HEK293 (cell line): ENCODE measurements around a stretch of chr10.

DNA sequence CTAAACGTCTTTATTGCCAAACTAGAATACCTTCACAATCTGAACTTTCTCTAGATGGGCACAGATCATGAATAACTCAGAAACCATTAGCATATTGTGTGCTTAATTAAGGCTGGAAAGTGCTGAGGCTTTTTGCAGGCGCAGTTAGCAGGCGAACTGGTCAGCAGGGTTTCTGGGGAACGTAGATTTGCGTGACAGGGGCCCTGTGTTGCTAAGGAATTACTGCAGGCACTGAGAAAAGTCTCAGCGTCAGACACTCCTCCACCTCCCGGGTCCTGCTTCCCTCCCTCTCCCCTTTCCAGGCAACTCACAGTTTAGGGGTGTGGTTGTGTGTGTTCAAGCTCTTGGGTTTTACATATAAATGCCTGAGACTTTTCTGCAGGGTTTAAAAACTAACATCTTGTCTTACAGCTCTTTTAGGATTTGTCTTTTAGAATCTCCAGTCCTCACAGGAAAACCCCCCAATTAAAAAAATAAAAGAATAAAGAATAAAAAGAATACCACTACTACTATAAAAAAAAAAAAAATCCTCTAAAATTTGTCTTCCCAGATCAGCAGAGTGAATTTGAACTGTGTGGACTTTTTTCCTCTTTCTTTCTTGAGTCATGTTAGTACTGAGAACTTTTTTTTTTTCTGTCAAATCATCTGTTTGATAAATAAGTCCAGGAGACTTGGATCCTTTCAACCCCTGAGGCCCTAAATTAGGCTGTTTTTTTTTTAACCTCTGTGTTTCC, 2.4 kb downstream of the MAP3K8 start:
- PRO-cap: no peak
- RRBS, 2 experiments: no CpG with 5 or more reads among the region's 7 CpGs

- PRO-cap: no peak
- RRBS, 2 experiments: no CpG with 5 or more reads among the region's 10 CpGs
Measured at GRCh38 chr10:30454232-30455518, 20.7 kb downstream of the MAP3K8 start.

GRCh38 chr10:30497712-30498031, 63.7 kb downstream of the MAP3K8 start:
- PRO-cap: no peak
- RRBS, 2 experiments: no CpG with 5 or more reads among the region's 3 CpGs

DNA sequence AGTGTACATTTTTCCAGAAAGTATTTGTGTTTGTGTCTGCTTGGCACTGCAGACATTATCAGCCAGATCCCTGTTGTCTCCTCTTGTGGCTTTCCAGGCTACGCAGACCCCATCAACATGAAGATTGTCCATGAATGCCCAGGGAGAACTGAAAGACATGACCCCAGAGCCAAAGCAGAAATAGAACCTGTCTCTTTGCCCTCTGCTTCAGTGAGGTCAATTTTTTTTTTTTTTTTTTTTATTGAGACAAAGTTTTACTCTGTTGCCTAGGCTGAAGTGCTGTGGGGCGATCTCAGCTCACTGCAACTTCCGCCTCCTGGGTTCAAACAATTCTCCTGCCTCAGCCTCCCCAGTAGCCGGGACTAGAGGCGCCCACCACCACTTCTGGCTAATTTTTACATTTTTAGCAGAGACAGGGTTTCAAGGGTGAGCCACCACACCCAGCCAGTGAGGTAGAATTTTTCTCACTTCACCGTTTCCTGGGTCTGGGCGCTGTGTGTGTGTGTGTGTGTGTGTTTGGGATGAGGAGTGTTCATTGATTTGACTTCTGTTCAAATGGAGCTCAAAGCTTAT, 93.6 kb downstream of the MAP3K8 start:
- PRO-cap: no peak
- RRBS, 2 experiments: no CpG with 5 or more reads among the region's 7 CpGs

- PRO-cap: no peak
- RRBS, 2 experiments: no CpG with 5 or more reads among the region's 31 CpGs
Measured at GRCh38 chr10:30529180-30530222, 95.5 kb downstream of the MAP3K8 start.

GRCh38 chr10:30782688-30783121, 153.2 kb upstream of the LYZL2 start:
- PRO-cap: no peak
- RRBS, 2 experiments: no CpG with 5 or more reads among the region's 6 CpGs

DNA sequence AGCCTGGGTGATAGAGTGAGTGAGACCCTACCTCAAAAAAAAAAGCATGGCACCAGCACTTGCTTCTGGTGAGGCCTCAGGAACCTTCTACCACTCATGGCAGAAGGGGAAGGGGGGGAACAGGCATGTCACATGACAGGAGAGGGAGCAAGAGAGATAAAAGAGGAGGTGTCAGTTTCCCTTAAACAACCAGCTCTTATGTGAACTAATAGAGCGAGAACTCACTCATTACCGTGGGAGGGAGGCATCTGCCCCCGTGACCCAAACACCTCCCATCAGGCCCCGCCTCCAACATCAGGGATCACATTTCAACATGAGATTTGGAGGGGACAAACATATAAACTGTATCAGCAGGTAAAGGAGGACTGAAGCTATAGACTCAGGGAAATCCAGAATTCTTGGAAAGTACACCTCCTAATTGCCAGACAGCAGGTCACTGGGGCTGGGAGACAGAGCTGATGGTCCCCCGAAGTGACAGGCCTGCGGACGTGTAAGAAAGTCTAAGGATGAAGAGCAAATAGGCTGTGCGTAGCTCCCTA, 186.6 kb upstream of the LYZL2 start:
- PRO-cap: no peak
- RRBS, 2 experiments: no CpG with 5 or more reads among the region's 8 CpGs

- PRO-cap: no peak
- RRBS, 2 experiments: no CpG with 5 or more reads among the region's 26 CpGs
Measured at GRCh38 chr10:30818669-30819392, 189.3 kb upstream of the LYZL2 start.

GRCh38 chr10:30974733-30975378, 56.8 kb downstream of the ZNF438 start:
- PRO-cap: no peak
- RRBS, 2 experiments: no CpG with 5 or more reads among the region's 1 CpG

DNA sequence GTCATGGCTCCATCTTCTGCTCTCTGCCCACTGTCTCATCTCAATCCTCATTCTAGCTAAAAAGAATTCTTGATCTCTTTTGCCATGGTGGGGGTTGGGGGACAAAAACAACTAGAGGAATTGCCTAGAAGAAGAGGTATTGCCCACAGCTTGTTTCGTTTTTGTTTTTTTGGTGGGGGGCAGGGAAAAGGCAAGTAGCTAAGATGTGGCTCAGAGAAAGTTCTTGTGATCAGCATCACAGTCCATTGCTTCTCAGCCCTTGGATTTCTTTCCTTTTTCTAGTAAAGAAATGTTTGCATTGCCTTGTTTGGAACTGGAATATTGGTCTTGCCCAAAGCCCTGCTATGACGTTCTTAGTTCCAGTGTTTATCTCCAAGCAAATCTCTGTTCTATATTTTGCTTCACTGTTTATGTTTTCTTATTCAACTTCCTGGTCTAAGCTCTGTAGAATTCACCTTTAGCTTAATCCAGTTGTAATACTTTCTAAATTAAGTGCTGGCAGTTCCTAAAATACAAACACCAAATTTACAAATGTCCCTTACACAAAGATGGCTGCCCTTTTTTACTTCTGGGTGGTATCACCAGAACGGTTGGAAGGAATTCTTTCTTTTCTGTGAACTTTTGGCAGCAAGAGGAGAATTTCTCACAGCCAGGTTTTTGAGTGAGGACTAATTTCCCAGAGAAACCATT, 88.7 kb upstream of the ZNF438 start:
- PRO-cap: no peak
- RRBS, 2 experiments: no CpG with 5 or more reads among the region's 3 CpGs

DNA sequence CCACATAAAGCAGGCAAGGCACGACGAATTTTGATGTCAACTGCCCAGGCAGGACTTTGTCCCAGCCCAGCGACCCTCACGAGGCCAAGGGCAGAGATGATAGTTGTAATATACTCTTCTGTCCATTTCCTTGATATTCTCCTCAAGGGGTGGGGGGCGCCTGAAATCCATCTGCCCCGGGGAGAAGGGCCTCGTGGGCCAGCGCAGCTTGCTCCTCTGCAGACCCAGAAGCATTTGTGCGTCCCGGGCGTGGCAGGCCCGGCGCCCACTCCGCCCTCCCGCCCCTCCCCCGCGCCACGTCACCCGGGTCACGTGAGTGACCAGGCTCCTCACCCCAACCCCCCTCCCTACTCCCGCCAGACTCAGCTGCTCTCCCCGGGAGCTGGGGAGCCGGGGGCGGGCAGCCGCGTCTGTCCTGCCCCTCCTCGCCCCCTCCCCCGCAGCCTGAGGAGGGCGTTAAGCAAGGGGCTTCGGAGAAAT, 101.9 kb upstream of the ZNF438 start:
- PRO-cap: bidirectional peak, plus-strand start at position 359 of the sequence, minus-strand start at position 236 of the sequence
- RRBS, 2 experiments: 6% methylated on average over 16 of the region's 30 CpGs

DNA sequence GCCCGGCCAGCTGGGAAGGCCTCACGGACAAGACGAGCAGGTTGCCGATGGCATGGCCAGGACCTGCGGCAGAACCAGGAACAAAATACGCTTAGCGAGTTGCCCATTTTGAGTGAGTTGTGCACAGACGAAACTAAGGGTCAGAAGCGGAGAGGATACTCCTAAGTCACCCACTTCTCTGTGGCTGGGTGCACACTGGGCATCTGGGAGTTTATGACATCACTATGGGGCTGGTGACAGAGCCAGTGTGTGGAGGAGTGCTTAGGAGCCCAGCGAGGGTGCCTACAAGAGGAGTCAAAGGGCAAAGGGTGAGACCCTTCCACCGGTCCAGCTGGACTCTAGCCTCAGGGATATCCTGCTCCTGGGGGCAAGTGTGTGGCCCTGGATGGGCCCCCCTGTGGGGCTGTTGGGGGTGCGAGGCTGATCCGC, 44.9 kb downstream of the ZEB1 start:
- PRO-cap: no peak
- RRBS, 2 experiments: no CpG with 5 or more reads among the region's 13 CpGs

DNA sequence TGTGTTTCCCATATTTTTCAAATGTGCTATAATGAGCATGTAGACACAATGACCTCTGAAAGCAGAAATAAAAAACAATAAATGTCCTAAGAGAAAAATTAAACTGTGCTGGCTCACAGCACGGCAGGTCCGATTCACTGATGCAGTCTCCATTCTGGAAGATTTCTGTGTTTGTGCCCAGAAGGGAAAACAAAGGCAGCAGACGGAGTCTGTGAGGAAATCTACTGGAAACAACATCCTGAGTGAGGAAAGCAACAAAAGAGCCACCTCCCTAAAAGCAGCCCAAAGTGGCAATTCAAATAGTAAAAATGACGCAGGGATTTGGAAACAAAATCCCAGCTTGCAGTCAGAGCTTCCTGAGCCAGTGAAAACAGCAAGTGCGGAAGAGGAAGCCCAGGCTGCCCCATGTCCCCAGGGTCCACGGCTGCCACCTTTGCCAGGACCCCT, 231.5 kb downstream of the ARHGAP12 start:
- PRO-cap: no peak
- RRBS, 2 experiments: no CpG with 5 or more reads among the region's 6 CpGs

GRCh38 chr10:31757434-31758155, 171.0 kb downstream of the ARHGAP12 start:
- PRO-cap: no peak
- RRBS, 2 experiments: no CpG with 5 or more reads among the region's 10 CpGs

- PRO-cap: no peak
- RRBS, 2 experiments: no CpG with 5 or more reads among the region's 18 CpGs
Measured at GRCh38 chr10:31891472-31892248, 37.0 kb downstream of the ARHGAP12 start.

DNA sequence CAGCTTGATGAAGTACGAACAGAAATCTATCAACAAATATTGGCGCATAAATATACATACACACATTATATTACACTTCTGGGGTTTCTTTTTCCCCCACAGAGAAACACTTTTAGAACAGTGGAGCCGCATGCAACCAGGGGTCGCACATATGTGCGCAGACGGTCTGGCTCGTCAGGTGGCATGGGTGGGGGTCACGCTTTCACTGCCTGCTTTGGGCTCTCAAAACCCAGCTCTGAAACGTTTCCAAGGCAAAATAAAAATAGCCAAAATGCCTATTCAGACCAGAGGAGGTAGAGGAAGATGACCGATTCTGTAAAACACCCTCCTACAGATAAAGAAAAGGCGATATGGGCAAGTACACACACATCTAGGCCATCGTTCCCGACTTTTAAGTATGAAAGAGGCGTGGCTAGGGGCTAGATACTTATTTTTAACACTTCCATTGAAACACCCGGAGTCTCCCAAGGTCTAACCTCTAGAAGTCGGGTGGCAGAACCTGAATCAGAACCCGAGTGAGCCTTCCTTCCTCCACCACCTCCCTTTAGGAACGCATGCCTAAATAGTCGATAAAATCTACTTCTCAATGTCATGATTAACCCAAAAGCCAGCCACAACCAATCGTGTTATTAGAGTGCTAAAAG, 1.5 kb downstream of the ARHGAP12 start:
- PRO-cap: no peak
- RRBS, 2 experiments: no CpG with 5 or more reads among the region's 20 CpGs

DNA sequence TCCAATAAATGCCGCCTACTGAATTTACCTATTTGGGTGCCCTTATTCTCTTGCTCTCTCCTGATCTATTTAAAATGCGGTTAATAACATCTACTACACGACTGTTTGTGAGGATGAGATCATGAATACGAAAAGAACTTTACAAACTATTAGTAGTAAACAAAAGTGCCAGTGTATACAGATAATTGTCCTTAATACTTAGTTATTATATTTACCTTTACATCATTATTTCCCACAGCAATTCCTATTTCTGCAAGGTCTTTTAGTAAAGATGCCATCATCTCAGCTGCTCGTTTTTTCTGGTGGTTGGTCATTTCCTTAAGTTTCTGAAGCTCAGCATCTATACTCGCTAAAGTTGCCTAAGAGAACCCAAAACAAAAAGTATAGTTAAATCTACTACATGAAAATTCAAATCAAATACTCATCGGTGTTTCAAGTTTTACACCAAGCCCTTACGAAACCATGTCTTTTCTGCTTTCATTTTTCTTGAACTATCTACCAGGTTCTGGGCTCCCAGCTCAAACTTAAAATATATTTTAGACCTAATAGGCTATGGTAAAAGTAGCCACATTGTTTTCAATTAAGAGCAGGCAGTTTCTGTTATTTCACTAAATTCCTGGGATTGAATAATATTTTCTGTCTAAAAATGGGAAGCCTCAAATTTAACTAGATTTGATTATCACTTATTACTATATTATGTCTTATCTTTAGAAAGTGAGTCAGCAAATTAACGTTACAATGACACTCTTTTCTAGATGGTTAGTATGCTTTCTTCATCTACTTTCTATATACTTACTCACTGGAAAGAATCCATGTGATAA, 27.8 kb downstream of the KIF5B start:
- PRO-cap: no peak
- RRBS, 2 experiments: no CpG with 5 or more reads among the region's 9 CpGs

- PRO-cap: no peak
- RRBS, 2 experiments: no CpG with 5 or more reads among the region's 1 CpG
Measured at GRCh38 chr10:32035385-32035773, 20.8 kb downstream of the KIF5B start.

DNA sequence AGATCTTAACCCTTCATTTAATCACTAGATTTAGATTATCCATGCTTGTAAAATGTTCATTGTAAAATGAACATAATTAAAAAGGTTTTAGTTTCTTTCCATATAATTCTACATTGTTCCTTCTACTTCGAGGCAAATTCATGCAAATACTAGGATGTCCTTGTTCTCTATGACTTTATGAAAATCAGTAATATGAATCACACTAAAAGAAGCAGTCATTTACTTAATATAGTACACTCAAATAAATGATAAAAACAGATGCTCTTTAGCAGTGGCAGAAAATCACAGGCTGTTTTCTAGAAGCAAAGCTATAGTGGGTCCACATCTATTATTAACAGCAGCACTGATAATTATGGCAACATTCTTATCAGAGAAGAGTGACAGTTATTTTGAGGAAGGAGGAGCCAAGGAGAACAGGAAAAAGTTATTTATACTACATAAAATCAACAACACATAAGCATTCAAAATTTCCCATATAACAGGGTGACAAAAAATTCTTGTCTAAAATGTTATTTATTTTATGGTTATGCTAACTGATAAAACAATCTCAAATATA, 16.5 kb downstream of the KIF5B start:
- PRO-cap: no peak
- RRBS, 2 experiments: no CpG with 5 or more reads among the region's 1 CpG

DNA sequence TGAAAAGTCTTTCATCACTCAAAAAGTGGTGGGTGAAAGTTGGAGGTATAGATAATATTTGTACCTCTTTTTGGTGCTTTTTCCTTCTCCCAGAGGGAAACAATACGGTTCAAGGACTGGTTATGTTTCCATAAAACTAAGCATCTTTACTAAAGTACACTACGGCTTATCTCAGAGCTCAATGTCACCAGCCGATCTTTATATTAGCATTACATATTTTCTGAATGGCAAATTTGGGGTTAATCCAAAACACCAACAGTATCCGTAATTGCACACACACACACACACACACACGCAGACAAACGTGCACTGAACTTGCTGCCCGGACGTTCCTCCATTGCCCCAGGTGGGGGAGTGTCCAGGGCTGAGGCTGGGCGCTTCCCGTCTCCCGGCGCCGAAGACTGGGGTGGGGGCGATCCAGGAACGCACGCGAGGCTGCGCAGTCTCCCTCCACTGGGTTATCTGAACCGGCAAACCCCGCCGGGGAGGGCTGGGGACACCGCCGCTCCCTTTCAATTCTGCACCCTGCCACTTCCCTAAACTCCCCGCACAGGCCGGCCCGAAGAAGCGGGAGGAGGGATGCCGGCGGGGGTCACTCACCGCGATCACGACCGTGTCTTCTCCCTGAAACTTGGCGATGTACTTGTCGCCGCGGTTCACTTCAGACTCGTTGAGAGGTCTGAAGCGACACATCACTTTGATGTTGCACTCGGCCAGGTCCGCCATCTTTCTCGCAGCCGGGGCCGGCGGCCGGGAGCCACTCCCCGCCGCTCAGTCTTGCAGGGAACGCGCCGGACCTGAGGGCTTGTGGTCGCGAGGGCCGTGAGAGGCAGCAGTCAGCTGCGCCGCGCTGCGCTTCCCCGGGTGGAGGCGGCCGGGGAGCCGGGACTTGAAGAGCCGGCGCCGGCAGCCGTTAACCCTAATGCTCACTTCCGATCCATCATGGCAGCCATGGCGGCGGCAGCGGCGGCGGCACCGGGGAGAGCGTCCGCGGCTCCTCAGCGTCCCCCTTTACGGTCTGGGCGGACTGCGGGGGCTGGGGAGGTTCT, 653 bp downstream of the KIF5B start:
- PRO-cap: bidirectional peak, plus-strand start at position 397 of the sequence, minus-strand start at position 356 of the sequence; bidirectional peak, plus-strand start at position 808 of the sequence, minus-strand start at position 672 of the sequence; bidirectional peak, plus-strand start at position 943 of the sequence, minus-strand start at position 953 of the sequence
- RRBS, 2 experiments: 1 to 2% methylated on average over 44 of the region's 80 CpGs